Fibroblast of the aortic adventitia (primary cell): ENCODE measurements around the genes JAK2 and GLDC.

DNA sequence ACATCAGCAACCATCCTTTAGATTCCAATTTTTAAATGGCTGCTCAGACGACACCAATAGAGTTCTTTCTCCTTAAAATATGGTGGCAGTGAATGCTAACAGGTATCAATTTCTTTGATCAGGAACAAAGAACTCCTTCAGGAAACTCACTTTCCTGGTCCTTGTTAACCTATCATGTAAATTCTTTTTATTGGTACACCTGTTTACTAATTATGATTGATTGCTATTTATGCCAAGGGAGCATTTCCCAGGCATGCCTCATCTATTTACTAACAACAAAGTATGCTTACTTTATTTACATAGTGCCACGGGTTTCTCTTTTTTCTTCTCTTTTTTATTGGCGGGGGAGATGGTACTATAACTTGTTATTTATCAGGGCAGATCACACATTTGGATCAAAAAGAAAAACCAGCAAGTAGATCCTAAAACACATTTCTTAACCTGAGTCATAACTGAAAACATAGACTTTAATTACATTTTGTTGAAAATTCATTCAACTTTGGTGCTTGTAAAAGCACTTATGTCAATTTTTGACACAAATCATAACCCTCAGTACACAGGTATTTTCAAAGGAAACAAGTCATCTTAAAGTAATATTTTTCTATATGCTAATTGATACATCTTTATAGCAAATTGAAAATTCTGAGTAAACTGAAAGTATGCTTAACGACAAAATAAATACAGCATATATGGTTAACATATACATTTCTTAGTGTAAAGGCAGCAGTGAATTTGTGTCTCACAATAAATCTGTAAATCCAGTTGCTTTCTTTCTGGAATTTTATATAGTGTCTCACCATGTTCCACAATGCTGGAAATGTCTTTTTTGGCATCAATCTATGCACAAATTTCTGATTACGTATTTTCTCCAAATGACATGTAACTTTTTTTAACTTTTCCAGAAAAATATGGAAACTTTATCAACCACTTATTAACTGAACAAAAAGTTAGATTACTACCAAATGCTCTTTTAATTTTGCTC lies 29.0 kb downstream of the AK3 start:
- CAGE, long polyA plus RNA = no peak

- CAGE, long polyA plus RNA = no peak
Measured at GRCh38 chr9:4805424-4806072, 12.8 kb downstream of the RCL1 start.

DNA sequence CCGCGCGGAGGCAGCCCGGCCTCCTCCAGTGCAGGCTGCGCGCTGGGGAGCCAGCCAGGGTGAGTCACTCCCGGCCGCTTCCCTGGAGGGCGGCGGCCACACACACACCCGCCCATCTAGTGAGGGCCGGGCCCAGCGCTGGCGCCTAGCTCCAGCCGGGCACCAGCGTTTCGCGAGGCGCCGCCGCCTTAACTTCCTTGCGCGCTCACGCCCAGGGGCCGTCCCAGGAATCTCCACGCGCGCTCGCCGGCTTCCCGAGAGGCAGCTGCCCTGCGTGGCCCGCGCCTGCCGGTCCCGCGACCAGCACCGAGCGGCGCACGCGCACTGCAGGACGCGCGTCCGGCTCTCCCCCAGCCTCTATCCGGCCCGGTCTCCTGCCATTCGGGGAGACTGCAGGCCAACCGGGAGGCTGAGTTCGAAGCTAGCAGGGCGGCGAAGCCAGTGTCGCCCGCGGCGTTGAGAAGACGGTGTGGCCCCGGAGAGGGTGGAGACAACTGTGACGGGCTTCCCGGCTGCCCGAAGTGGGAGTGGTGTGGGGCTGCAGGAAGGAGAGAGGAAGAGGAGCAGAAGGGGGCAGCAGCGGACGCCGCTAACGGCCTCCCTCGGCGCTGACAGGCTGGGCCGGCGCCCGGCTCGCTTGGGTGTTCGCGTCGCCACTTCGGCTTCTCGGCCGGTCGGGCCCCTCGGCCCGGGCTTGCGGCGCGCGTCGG lies at the start of gene JAK2:
JAK2 (plus strand) TSS at position 566 of the 710 bp plus-strand sequence.
- CAGE, long polyA plus RNA = no peak

DNA sequence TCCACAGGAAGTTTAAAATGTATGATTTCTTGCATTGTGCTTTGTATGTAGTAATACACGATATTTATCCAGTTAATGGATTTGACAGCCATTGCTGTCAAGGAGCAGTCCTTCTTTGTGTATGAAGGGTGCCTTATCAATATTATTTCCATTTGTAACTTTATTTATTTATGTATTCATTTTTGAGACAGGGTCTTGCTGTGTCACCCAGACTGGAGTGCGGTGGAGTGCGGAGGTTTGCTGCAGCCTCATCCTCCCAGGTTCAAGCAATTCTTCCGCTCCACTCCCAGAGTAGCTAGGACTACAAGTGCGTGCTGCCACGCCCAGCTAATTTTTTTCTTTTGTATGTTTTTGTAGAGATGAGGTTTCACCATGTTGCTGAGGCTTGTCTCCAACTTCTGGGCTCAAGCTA lies 36.4 kb downstream of the JAK2 start:
- CAGE, long polyA plus RNA = no peak

- CAGE, long polyA plus RNA = no peak
Measured at GRCh38 chr9:5099880-5100357, 85.5 kb downstream of the INSL6 start.

GRCh38 chr9:5327208-5327583 lies 12.5 kb downstream of the RLN1 start:
- CAGE, long polyA plus RNA = no peak

- CAGE, long polyA plus RNA = no peak
Measured at GRCh38 chr9:5451396-5451977, 1.1 kb downstream of the CD274 start.

DNA sequence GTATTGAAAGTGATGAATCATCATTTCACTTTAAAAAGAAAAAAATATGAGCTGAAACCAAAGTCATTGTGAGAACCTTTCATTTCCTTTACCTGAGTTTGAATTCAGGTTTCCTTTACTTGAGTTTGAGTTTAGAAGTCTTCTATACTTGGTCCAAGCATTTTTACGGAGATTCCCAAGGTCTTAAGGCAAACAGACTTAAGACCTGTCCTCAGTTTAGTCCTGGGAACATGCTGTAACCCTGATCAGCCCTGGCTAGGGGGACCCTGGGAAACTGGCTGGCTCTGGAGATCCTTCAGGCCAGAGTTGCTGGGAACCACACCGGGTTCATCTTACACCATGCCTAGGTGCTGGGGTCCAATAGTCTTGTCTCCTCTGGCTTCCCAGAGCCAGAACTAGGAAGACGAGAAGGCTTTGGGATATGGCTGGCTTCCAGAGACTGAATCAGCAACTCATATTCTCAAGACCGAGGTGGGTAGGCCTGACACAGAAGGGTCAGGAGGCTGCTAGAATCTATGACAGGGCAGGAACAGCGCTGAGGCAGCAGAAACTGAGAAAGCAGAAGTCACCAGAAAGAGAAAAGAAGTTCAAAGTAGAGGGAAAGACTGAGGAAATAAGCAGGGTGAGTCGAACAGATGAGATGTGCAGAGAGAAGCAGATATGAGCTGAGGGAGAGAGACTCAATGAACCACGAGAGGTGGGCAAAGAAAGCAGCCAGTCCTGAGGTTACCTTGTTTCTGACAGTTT lies 16.3 kb upstream of the PDCD1LG2 start:
- CAGE, long polyA plus RNA = no peak

DNA sequence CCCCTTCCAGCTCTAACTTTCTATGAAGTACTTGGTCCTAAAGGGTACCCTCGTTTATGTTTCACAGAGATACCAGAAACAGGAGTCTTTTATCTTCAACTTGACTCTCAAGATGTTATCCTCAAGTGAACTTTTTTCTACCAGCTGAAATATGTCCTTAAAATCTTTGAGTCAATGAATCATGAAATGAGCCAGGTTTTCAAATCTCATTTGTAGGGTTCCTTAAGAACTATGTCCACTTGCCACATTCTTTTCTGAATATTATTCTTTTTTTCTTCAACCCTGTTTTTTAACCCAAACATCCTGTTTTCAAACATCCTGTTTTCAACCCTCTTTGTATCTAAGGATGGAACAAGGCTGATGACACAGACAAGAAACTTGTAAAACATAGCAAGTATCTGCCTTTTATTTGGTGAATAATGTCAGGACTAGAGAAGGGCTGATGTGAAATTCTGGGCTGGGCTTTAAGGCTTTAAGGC lies 42.7 kb upstream of the RIC1 start:
- CAGE, long polyA plus RNA = no peak

- CAGE, long polyA plus RNA = no peak
Measured at GRCh38 chr9:5627702-5628483, 1.0 kb upstream of the RIC1 start.

GRCh38 chr9:5628484-5629046 lies 342 bp upstream of the RIC1 start:
- CAGE, long polyA plus RNA = no peak

DNA sequence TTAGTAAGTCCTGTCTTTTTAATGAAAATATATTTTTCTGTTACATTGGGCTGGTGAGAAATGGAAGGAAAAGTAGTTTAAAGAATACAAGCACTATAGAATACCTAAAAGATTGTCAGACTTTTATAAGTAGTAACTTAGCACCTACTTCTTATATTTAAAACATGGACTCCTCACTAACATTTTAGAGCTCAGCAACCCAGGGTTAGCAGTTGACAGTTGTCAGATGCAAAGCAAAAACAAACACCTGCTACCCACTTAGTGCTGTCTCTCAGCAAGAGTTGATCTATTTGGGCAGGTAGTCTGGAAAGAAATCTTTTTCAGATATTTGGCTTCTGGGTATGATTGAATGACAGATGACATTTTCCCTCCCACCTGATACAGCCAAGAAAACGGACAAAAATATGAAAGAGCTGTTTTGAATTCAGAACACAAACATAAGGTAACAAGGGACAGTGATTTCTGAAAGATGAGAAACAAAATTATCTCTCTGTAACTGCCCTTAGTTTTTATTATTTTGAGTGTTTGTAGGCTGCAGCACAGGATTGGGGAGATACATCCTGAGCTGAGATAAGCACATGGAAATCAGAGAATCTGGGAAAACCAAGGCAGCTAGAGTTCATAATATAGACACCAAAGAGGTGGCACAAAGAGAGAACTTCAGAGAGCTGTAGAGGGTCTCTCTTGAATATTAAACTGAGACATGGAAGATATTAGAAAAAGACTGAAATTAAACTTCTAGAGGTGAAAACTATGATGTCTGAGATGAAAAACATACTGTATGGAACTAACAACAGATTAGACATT lies 96.8 kb downstream of the ERMP1 start:
- CAGE, long polyA plus RNA = no peak

DNA sequence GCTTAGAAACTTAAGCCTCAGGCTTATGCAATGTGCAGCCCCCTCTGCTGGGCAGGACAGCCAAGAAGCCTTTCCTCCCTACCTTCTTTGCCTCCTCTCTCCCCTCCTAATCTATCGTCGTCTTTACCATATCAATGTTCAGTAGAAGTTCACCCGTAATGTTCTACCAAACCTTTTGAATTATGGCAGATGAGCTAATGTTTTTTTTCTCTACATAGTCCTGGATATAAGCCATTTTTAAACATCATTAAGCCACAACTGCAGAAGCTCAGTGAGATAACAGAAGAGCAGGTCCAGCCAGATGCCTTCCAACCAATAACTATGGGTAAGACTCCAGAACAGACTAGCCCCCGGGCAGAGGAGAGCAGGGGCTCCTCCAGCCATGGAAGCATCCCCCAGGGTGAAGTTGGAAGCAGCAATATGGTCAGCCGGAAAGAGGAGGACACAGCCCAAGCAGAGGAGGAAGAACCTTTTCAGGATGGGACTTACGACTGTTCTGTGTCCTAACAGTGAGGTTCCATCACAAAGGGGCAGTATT lies 59.1 kb downstream of the ERMP1 start:
- CAGE, long polyA plus RNA = no peak

DNA sequence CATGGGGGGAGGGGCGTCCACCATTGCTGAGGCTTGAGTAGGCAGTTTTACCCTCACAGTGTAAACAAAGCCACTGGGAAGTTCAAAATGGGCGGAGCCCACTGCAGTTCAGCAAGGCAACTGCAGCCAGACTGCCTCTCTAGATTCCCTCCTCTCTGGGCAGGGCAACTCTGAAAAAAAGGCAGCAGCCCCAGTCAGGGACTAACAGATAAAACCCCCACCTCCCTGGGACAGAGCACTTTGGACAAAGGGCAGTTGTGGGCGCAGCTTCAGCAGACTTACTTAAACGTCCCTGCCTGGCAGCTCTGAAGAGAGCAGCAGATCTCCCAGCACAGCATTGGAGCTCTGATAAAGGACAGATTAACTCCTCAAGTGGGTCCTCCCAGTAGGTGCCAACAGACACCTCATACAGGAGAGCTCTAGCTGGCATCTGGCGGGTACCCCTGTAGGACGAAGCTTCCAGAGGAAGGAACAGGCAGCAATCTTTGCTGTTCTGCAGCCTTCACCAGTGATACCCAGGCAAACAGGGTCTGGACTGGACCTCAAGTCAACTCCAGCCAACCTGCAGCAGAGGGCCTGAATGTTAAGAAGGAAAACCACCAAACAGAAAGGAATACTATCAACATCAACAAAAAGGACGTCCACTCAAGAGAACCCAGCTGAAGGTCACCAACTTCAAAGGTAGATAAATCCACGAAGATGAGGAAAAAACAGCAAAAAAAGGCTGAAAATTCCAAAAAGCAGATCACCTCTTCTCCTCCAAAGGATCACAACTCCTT lies 52.9 kb downstream of the ERMP1 start:
- CAGE, long polyA plus RNA = no peak

GRCh38 chr9:5780609-5781346 lies 52.1 kb downstream of the ERMP1 start:
- CAGE, long polyA plus RNA = no peak

DNA sequence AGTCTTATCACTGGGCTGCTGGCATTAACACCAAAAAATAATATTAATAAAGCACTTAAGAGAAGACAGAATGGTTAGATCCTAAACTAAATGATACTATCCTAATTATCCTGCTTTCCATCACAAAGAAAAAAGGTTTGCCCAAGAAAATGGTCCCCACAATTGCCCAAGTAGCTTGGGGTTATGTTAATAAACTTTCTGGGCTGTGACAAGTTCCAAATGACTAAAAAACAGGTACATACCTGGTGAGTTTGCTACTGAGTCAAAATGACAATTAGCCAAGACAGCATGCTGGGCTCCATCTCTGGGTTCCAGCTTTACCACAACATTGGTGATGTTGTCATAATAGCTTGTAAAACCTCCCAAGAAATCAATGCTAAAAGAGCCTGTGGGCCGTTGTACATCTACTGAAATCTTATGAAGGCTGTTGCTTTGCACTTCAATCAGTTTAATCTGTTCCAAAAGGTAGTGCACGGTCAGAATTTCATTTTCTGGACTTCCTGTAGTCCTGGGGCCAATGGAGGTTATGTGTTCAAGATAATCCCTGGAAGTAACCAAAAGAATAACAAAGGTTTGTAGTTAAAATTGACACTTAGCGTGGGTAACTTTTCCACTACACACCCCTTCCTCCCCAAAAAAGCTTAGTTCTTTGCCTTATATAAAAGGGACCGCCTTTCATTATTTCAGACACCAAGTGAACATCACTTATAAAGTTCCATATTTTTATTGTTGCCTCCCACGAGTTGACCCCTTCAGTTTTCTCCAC lies 2.2 kb downstream of the ERMP1 start:
- CAGE, long polyA plus RNA = no peak

DNA sequence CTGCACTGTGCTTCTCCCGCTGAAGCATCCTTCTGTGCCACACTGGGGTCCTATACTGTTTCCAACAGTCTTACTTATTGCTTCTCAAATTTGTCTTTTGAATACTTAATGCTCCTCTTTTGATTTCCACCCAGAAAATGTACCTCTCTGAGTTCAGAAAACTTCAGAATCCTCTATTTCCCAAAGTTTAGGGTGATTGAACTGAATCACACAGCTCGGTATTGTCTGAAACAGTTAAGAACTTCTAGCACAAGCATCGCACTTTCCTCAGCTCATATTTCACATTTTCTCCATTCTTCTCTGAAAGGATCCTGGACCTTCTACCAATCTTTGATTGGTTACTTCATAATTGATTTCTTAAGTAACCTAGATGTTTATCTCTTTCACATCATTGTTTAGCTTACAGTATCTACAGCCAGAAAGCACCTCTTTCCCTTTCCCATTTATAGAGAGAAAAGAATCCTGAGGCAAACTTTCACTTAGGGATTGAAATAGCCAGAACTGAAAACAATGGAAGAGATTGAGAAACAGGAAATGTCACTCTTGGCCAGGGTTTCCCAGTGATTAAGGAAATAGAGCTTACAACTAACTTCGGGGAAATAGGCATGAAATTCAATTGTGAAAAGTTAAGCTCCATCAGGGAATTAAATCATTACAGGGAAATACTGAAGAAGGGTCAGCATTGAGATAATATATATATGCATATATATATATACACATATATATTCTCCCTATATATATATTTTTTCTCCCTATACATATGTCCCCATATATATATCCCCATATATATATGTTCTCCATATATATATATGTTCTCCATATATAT lies 2.5 kb downstream of the IL33 start:
- CAGE, long polyA plus RNA = no peak

DNA sequence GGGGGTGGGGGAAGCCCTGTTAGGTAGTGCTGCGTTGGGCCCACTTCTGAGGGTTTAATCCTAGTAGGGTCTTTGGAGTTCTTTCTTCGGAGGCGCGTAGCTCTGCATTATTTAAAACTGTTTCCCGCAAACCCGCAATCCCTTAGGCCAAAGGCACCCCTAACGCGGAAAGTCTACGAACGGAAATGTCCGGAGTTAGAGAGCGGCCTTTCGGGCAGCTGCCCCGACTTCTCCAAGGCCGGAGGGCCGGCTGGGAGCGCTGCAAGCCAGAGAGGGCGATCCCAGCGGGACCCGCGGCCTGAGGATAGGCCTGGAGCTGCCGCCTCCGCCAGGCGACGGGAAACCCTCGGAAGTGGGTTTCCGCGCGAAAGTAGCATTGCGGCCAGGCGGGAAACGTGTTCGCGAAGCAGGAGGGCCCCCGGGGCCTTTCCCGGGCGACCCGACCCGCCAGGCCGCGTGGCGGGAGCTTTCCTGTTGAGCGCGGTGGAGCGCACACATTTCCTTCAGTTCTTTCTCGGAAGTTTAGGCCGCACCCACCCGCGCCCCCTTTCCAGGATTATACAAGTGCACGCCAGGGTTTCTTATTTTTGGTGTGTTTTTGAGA lies 630 bp upstream of the UHRF2 start:
- CAGE, long polyA plus RNA = no peak

- CAGE, long polyA plus RNA = no peak
Measured at GRCh38 chr9:6485565-6486274, 72.7 kb downstream of the UHRF2 start.

DNA sequence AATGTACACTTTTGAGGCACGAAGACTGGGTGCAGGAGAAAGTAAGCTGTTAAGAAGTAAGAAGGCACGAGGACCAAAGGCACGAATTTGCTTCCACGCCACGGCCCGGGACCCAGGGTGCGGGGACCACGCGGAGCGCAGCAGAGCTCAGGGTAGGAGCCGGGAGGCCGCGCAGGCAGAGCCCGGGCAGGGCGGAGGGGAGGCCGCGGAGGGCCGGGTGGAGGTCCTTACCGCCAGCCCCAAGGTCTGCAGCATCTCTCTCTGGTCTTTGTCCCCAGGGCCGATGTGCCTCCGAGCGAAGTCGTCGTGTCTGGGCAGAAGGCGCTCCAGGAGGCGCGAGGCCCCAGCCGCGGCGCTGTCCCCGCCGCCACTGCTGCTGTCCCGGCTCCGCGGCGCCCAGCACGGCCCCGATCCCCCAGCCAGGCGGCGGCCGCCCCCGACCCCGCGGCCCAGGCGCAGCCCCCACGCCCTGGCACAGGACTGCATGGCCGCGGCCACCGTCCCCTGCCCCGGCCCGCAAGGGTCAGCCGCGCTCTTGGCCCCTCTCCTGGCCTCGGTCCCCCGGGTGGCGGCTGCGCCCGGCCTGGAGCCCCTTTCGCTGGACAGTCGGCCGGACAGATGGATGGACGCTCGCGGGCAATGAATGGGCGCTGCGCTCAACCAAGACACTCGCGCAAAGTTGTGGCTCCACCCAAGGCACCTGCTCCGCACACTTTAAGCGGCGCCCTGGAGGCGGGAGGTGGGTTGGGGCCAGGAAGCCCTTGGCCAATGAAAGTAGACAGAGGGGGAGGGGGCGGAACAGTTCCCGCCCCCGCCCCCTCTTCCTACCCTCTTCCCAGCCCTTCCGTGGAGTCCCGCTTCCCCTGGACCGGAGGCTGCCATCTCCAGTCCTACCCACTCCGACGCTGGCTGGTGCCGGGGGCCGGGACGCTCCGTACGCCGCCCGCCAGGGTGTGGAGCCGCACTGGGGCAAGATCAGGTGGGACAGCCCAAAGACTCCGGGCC lies at the start of gene GLDC:
GLDC (minus strand) TSS at position 716 of the 1,005 bp plus-strand sequence.
- CAGE, long polyA plus RNA = no peak